Mesenchymal stem cell of adipose (primary cell): ENCODE measurements around the genes TOMM6 and UBR2.

GRCh38 chr6:41655812-41656178, 17.5 kb downstream of the MDFI start:
- CAGE, long polyA plus RNA: no peak

GRCh38 chr6:41683616-41684243, 45.5 kb downstream of the MDFI start:
- CAGE, long polyA plus RNA: no peak

DNA sequence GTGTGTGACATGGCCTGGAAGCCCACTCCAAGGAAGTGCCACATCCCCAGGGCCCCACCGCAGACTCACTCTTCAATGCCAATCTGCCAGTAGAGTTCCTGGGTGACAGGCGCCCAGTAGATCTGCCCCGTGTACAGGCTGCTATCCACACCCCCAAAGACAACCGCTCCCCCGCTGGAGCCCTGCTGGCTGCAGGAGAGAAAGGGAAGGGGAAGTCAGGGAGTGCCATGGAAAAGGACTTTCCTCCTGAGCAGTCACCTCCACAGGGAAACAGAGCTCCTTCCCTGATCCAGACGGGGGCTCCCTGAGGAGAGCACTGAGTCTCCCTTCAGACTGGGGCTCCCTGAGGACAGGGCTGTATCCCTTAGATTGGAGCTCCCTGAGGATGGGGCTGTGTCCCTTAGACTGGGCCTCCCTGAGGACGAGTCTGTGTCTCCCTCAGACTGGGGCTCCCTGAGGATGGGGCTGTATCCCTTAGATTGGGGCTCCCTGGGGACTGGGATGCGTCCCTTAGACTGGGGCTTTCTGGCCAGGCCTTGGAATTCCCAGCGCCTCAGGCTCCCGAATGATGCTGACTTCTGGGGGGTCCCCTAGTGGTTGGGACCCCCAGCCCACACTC, 5.1 kb upstream of the TFEB start:
- CAGE, long polyA plus RNA: no peak

DNA sequence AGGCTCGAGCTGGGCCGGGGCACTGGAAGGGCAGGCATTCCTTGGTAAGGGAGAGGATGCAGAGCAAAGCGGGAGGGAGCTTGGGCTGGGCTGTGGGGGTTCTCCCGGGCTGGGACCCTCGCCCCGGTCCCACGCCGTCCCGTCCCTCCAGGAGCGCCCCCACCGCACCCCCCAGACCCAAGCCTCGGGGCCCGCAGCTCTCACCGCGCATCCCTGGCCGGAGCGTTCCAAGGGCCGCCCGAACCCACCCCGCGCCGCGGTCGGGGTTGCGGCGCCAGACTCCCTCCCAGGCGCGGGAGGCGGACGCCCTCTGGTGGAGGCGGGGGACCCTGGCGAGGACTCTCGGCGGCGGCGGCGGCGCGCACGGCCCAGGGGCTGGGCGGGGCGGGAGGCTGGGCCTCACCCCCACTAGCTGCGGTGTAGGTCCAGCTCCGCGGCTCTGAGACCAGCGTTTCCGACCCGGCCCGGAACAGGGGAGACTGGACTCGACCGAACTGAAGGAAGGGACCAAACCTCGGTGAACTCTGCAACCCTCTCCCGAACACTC, 1.1 kb upstream of the TOMM6 start:
- CAGE, long polyA plus RNA: no peak

DNA sequence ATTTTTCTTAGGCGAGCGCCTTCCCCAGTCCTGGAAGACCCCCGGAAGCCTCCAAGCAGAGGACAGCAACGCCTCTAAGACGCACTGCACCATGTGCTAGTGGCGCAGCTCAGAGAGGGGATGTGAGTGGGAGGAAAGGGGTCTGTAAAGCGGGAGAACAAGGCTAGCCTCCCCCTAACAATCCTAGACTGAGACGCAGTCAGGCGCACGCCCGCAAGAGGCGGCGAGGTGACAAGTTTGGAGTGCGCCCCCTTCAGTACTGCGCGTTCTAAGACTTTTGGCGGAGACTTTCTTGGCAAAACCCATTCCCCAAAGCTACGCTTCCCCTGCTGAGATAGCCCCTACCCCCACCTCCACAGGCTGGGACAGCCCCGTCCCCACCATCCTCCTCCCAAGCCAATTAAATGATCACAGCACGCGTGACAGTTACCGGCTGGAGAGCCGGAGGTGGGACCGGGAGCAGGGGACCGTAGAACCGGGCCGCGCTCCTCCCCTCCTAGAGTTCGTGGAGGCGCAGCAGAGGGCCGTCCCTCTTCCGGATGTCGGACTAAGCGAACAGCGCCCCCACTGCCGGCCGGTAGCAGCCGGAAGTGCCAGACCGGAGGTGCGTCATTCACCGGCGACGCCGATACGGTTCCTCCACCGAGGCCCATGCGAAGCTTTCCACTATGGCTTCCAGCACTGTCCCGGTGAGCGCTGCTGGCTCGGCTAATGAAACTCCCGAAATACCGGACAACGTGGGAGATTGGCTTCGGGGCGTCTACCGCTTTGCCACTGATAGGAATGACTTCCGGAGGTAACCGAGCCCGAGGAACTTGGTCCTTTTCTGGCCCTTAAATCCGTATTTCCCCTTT, at the start of gene TOMM6:
Gene TOMM6 (plus strand): TSS at position 665 of the 854 bp plus-strand sequence.
- CAGE, long polyA plus RNA: no peak

- CAGE, long polyA plus RNA: no peak
Measured at GRCh38 chr6:41789144-41790203, 2.0 kb downstream of the TOMM6 start.

DNA sequence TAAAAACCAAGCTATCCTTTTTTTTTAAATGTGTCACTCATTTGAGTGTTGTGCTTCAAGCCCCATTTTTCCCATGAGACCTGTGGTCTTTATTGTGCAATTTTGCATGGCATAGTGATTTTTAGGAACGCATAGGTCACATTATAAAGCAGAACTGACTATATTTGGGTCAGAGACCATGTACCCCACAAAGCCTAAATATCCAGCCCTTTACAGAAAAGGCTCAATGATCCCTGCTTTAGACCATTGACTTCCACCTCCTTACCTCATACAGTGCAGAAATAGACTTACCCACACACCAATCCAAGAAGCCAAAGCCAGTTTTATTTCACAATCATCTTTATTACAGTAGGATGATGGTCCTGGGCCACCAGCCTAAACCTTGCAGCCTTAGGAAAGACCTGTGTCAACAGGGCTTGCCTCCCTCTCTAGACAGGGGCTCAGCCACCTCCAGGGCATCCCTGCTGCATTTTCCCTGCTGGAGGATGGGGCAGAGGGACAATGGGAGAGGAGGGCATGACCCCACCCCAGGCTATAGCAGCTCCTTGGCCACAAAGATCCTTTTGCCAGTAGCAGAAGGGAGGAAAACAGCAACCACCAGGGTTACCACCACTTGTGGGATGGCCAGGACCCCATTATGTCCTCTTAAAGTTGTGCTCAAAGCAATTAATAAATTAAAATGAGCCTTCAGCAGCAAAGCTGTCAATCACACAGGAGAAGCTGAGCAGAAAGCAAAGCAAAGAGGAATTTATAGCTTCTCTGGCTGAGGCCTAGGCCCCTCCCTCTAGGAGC, 6.8 kb downstream of the CCND3 start:
- CAGE, long polyA plus RNA: no peak

GRCh38 chr6:41961570-41962109, 20.0 kb upstream of the CCND3 start:
- CAGE, long polyA plus RNA: no peak

- CAGE, long polyA plus RNA: no peak
Measured at GRCh38 chr6:42007534-42008290, 42.6 kb upstream of the TAF8 start.

DNA sequence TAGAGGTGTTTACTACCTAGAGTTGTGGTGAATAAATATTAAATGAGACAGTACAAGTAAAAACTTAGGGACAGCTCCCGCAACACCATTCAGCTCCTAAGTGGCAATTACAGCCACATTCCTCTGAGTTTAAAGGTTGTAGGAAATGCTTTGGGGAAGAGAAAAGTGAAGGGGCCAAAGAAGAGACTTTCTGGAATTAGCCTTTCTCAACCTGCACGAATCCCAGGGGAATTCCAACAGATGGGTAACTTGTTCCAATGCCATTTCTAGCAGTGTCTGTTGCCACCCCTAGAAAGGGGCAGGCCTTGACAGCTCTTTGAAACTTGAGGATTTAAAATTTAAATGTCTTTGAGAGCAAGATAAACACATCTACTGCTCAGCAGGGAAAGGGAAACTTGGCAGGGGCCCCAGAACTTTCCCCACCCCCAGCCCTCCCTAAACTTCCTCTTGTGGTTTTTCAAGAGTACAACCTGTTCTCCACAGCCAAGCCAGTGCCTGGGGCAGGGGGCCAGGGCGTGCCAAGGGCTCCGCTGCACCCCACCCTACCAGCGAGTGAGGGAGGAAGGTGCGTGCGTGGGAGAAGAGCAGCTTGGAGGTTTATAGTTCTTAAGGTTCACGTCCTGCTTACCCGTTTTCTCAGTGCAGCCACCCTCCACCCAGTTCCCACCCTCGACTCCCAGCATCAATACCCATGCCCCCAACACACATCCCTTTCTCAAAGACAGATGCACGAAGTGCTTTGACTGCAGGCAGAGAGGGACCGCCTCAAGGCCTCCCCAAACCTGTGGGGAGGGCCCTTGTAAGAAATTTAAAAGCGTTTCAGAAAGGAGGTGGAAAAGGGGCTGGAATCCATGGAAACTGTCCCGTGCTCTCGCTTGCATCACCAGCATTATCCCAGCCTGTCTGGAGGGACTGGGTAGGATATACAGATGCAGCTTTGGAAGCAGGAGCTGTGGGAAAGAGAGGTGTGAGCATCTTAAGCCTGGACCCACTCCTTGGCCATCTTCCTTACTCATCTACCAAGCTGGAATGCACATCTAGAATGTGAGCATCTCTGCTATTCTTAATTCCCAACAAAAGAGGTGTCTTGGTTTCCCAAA, 4.6 kb upstream of the TAF8 start:
- CAGE, long polyA plus RNA: no peak

- CAGE, long polyA plus RNA: no peak
Measured at GRCh38 chr6:42068030-42068706, 17.8 kb downstream of the TAF8 start.

GRCh38 chr6:42117929-42118987, 24.2 kb downstream of the C6orf132 start:
- CAGE, long polyA plus RNA: no peak

- CAGE, long polyA plus RNA: no peak
Measured at GRCh38 chr6:42123588-42124100, 18.8 kb downstream of the C6orf132 start.

- CAGE, long polyA plus RNA: no peak
Measured at GRCh38 chr6:42407195-42407760, 44.4 kb downstream of the TRERF1 start.

DNA sequence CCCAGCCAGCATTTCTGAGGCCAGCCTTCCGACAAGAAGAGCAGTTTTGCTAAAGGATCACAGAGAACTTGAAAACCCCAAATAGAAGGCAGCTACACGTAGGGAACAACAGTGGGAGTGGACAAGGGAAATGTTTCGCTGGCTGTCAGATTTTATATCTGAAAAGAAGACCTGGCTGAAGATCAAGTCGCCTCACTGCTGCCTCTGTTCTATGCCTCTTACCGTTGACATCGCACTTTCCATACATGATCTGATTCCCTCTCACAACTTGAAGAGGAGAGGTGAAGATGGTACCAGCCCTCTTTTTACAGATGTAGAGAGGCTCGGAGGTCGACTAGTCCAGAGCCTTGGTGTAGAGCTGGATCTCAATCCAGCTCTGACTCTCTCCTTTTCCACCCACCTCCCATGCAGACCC, 8.0 kb downstream of the TRERF1 start:
- CAGE, long polyA plus RNA: no peak

DNA sequence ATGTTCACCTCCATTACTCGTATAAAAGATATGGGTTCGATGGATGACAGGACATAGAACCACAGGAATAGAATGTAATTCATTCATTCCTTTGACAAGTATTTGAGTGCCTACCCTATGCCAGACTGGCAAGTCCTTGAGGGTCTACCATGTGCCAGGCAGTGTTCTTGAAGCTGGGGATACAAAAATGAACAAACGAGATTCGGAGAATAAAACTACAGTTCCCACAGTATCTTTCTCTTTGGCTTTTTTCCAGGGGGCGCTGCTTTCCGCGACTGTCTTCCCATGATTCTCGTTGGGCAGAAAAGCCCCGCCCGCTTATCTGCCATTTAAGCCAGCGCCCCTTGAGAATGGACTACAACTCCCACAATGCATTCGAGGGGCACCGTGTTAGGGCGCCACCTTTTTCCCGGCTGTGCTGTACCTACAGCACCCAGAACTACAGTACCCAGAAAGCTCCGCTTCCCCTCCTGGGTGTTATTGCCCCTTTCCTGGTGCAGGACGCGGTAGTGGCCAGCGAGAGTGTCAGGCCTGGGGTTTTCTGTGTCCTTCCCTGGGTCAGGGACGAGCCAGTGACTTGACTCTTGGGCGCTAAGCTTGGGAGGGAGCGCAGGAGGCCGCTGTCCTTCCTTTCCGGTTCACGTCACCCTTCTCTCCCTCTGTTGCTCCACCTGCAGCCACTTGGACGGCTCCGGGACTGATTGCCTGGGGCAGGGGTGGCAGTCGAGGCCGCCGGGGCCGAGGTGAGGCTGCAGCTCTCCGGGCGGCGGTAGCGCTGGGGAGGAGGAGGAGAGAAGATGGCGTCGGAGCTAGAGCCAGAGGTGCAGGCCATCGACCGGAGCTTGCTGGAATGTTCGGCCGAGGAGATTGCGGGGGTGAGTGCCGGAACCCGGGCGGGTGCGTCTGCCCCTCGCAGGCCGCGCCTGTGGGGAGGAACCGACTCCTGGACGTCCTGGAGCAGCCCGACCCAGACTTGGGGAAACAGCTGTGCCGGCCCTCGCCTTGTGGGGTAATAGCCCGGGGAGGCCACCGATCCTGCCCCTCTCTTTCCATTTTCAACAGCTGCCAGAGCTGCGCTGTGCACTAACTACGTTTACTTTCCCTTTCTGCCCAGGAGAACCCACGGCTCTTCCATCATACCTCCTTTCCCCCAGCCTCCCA, at the start of gene UBR2:
Gene UBR2 (plus strand): TSS at position 507 of the 1,161 bp plus-strand sequence.
- CAGE, long polyA plus RNA: no peak

- CAGE, long polyA plus RNA: no peak
Measured at GRCh38 chr6:42962838-42963681, 2.5 kb downstream of the GNMT start.

- CAGE, long polyA plus RNA: no peak
Measured at GRCh38 chr6:42968908-42969937, 8.7 kb downstream of the GNMT start.

- CAGE, long polyA plus RNA: no peak
Measured at GRCh38 chr6:42983784-42983889, 733 bp upstream of the PPP2R5D start.

DNA sequence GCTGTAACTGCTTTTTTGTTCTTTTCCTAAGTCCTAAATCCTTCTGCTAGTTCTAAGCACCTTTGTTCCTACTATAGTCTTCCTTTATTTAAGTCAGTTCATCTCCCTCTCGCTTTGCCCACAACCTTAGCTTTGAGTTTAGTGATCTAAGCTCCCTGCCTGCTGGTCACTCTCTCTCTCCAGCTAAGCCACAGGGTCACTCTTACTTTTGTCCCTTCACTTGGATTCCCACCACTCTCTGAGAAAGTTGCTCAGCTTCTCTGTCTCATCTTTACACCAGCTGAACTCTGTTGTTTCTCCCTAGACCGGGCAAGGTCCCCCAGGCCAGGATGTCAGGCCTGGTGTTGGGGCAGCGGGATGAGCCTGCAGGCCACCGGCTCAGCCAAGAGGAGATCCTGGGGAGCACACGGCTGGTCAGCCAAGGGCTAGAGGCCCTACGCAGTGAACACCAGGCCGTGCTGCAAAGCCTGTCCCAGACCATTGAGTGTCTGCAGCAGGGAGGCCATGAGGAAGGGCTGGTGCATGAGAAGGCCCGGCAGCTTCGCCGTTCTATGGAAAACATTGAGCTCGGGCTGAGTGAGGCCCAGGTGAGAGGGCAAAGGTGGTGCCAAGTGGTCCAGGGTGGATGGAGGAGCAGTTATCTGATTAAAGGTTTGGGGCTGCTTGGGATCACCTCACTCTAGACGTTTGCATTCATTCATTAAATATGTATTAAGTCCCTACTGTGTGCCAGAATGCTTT, 1.7 kb downstream of the KLC4 start:
- CAGE, long polyA plus RNA: no peak